ENCODE results near the gene GFOD1.

DNA sequence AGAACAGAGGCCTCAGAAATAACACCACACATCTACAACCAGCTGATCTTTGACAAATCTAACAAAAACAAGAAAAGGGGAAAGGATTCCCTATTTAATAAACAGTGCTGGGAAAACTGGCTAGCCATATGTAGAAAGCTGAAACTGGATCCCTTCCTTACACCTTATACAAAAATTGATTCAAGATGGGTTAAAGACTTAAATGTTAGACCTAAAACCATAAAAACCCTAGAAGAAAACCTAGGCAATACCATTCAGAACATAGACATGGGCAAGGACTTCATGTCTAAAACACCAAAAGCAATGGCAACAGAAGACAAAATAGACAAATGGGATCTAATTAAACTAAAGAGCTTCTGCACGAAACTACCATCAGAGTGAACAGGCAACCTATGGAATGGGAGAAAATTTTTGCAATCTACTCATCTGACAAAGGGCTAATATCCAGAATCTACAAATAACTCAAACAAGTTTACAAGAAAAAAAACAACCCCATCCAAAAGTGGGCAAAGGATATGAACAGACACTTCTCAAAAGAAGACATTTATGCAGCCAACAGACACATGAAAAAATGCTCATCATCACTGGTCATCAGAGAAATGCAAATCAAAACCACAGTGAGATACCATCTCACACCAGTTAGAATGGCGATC, 132.2 kb downstream of the HIVEP1 start:
- PRO-cap, 2 experiments: no peak in any of the 2 experiments

DNA sequence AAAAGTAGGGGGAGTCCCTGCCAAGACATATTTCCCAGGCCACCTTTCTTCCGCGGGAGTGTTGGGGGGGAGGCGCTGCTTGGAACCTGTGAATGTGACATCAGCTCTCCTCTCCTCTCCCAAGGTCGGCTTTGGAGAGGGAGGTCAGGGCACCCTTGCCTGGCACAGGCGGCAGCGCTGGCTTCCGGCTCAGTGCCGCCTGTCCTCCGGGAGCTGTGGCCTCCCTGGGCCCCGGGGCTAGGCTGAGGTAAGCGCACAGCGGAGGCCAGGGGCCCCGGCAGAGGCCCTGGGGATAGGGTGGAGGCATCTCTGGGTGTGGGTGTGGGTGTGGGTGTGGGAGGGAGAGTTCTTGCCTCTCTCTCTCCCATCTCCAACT, 1.9 kb upstream of the EDN1 start:
- PRO-cap, 2 experiments: no peak in any of the 2 experiments

DNA sequence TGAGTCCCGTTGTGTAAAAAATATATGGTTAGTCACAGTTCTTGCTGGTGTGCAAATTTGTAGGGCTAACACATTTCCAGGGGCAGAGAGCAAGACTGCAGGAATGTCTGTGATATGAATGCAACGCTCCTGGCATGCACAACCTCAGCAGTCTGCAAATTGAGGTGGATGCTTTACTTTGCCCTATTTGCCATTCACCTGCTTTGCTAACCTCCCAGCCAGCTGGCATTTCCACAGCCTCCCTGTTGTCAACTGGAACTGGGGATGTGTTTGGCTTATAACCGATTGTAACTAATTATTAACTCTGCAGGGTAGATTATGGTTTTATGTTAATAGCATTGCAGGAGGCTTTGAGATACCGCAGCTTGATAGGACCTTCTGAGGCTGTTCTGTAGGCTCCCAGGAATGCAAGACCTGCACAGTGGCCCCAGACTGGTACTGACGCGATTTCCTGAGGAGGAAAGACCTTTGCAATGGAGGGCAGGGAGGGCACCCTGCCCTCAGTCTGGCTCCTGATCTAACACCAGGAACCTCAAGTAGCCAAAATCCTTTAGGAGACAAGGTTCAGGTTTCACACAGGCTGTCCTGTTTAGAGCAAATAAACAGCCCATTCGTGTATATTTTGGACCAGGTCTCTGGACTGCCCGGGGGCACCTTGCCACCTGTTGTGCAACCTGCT, 53.4 kb downstream of the EDN1 start:
- PRO-cap, 2 experiments: no peak in any of the 2 experiments

- PRO-cap, 2 experiments: no peak in any of the 2 experiments
Observed at GRCh38 chr6:12485286-12485961, 195.3 kb downstream of the EDN1 start.

DNA sequence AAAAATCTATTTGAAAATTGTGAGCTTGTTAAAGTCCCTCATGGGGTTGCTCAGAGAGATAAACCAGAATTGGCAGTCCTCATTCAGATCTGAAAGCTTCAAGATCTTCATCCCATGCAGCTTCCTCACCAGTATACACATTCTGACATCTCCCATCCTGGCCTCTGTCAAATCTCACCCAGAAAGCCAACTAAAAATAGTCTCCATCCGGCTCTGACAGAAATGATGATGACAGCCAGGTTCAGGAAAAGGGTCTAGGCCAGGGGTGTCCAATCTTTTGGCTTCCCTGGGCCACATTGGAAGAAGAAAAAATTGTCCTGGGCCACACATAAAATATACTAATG, 61.9 kb downstream of the GFOD1 start:
- PRO-cap, 2 experiments: no peak in any of the 2 experiments

- PRO-cap, 2 experiments: peak in 2 of 2 experiments; most common plus-strand start chr6:13487838 (in 2); most common minus-strand start chr6:13487600 (in 2)
Observed at GRCh38 chr6:13487197-13488109, at the start of gene GFOD1. GFOD1 (minus strand) TSS chr6:13487600.

DNA sequence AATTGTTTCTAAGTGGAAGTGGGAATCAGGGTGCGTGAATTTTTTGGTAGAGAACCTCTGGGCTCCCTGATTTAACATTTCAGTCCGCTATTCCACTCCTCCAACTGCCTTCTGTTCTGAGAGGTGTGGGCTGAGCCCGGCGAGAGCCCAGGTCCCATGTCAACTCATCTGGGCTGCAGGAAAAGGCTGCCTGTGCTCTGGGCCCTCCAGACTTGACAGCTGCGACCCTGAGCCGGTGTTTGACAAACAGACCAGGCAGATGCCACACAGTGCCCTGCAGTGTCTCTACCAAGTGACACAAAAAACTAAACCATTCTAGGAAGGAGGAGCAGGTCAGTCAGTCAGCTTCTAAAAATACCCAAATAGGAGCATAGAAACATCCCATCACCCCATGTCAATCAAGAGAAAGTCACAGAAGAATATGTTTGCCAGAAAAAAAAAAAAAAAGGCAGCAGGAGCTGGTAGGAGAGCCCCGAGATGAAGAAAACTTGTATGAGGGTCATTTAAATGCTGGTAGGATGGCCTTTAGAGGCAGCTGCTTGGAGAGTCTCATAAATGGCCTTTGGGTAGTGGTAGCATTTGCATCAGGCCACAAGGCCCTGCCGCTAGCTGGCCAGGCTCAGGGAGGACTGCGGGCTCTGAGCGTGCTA, 36.5 kb upstream of the GFOD1 start:
- PRO-cap, 2 experiments: no peak in any of the 2 experiments

GRCh38 chr6:13578959-13579241, 4.5 kb downstream of the SIRT5 start:
- PRO-cap, 2 experiments: no peak in any of the 2 experiments

GRCh38 chr6:13733033-13734100, 21.7 kb upstream of the RANBP9 start:
- PRO-cap, 2 experiments: no peak in any of the 2 experiments

- PRO-cap, 2 experiments: no peak in any of the 2 experiments
Observed at GRCh38 chr6:13806769-13807190, 7.6 kb downstream of the MCUR1 start.

DNA sequence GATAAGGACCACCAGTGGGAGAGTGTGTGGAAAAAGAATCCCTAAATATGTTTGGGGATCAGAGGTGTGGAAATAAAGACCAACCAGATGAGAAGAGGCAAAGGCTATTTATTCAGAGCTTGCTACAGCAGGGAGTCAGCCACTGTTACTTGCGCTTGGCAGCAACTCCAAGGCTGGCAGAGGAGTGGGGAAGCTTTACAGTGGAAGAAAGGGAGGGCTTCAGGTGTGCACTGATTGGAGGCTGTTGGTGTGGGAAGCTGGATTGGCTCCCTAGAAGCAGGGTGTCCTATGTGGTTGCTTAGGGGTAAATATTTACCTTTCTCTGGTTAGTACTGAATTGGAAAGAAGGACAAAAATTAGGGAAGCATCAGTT, 34.5 kb upstream of the MCUR1 start:
- PRO-cap, 2 experiments: no peak in any of the 2 experiments

DNA sequence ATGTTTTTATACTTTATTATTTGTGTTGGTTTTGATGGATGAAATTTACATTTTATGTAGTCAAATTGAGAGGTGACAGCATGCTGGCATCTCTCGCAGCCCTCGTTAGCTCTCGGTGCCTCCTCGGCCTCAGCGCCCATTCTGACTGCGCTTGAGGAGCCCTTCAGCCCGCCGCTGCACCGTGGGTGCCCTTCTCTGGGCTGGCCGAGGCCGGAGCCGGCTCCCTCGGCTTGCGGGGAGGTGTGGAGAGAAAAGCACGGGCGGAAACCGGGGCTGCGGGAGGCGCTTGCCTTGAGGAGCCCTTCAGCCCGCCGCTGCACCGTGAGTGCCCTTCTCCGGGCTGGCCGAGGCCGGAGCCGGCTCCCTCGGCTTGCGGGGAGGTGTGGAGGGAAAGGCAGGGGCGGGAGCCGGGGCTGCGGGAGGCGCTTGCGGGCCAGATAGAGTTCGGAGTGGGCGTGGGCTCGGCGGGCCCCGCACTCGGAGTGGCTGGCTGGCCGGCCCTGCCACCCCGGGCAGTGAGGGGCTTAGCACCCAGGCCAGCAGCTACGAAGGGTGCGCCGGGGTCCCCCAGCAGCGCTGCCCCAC, 45.5 kb upstream of the MCUR1 start:
- PRO-cap, 2 experiments: no peak in any of the 2 experiments

DNA sequence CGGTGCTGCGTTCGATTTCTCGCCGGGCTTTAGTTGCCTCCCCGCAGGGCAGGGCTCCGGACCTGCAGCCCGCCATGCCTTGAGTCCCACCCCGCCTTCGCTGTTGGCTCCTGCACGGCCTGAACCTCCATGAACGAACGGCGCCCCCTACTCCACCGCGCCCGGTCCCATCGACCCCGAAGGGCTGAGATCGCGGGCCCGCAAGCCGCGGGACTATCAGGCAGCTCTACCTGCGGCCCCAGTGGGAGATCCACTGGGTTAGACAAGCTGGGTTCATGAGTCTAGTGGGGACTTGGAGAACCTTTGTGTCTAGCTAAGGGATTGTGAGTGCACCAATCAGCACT, 45.9 kb upstream of the MCUR1 start:
- PRO-cap, 2 experiments: no peak in any of the 2 experiments

GRCh38 chr6:14132267-14132702, 14.7 kb downstream of the CD83 start:
- PRO-cap, 2 experiments: no peak in any of the 2 experiments

- PRO-cap, 2 experiments: no peak in any of the 2 experiments
Observed at GRCh38 chr6:14134639-14135144, 17.1 kb downstream of the CD83 start.

DNA sequence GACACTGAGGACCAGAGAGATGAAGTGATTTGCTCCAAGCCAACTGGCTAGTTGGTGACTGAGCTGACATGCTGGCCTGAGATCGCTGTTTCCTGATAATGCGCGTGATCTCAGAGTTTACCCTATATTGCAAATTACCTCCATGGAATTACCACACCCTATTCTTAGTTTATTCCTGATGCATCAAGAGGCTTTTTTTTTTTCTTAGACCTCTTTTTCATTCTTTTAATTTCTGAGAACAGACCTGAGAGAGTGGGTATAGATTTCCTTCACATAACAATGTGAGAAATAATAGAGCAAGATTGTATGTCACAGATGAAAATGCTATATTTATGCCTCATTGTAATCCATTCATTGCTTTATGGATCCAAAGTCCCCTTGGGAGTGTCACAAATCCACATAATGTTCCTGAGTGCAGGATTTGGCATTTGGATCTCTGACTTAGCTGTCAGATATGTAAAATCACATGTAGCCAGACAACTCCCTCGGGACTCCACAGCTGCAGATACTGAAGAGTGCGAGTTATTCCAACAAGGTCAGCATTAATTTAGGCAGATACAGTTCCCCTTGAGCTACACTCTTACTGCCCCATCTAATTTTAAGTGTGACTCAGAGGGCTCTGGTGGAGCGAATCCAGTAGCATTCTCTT, 433.1 kb downstream of the CD83 start:
- PRO-cap, 2 experiments: no peak in any of the 2 experiments

DNA sequence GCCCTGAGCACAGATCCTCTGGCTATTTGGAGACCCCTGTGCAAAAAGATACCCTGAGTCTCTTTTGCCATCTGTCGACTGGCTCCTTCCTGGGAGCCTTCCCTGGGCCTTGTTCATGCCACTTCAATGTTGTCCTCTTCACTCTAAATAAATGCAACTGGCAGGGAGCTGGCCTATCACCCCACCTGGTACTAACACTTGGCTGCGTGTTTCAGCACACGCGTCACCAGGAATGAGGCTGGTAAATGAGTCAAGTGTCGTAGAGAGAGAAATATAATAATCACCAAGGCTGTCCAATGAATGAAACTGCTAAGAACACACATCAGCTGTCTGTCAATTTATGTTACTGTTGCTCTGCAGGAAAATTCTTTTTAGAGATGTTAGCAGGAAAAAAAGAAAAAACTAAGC, 374.6 kb upstream of the JARID2 start:
- PRO-cap, 2 experiments: no peak in any of the 2 experiments

DNA sequence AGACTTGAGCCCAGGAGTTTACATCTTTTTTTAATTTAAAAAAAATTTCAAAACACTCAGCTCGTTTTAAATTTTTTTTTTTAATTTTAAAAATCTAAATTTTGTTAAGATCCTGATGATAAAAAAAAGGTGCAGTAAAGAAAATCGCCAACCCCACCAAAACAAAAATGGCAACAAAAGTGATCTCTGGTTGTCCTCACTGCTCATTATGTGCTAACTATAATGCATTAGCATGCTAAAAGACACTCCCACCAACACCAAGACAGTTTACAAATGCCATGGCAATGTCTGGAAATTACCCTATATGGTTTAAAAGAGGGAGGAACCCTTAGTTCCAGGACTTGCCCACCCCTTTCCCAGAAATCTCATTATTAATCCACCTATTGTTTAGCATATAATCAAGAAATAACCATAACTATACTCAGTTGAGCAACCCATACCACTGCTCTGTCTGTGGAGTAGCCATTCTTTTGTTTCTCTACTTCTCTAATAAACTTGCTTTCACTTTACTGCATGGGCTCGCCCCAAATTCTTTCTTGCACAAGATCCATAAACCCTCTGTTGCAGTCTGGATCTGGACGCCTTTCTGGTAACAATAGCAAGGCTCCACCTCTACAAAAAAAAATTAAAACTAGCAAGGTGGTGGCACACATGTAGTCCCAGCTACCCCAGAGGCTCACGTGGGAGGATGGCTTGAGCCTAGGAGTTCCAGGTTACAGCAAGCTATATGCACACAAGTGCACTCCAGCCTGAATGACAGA, 278.9 kb upstream of the JARID2 start:
- PRO-cap, 2 experiments: no peak in any of the 2 experiments

DNA sequence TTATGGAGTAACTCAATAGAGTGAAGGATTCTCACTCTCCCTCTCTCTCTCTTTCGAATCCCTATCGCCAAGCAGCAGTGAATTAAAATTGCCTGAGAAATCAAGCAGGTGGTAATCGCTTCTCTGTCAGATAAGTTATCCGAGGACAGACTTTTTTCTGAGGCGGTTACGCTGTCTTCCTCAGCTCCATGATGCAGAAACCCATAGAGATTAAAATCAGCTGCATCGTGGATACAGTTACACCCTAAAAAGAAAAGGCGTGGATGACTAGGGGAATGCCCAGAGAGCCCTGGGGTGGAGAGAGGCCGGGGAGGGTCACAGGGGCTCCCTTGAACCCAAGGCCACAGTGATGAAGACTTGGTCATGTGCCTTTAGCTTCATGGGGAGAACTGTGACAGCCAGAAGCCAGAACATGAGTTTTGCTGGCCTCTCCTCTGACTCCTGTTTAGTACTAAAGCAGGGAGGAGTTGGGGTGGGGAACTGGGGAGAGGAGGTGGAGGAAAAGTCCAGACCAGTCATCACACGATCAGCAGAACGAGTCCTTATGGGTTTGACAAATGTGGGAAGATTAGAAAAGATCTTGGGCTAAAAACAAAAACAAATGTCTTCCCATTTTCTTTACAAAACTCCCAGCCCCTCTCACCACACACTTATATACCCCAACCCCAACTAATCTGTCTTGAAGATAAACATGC, 138.7 kb upstream of the JARID2 start:
- PRO-cap, 2 experiments: no peak in any of the 2 experiments

GRCh38 chr6:15246951-15247407, 1.1 kb downstream of the JARID2 start:
- PRO-cap, 2 experiments: peak in 1 of 2 experiments; most common minus-strand start chr6:15247063 (in 1)

Data from Metastatic Liver Carcinoma in the Adrenal Gland (tissue), 2 donors.